ENCODE data around the genes TCTA, MON1A and LSMEM2.

GRCh38 chr3:49394145-49394942 is 17.4 kb downstream of the RHOA start:
- PRO-cap, 4 experiments: no peak in any of the 4 experiments
- RAMPAGE, long total RNA, 2 experiments: no peak in any of the 2 experiments

- PRO-cap, 4 experiments: no peak in any of the 4 experiments
- RAMPAGE, long total RNA, 2 experiments: start-site peak on the minus strand in 1 of 2 experiments, at chr3:49397601-49397623 at its widest, 5 reads per replicate
Observed at GRCh38 chr3:49397351-49398000, 14.3 kb downstream of the RHOA start.

GRCh38 chr3:49412142-49412884 is at the start of gene TCTA:
TSS of gene TCTA (plus strand) at chr3:49412423.
- PRO-cap, 4 experiments: peak in 4 of 4 experiments; most common plus-strand start chr3:49412399 (in 4); most common minus-strand start chr3:49412286 (in 2)
- RAMPAGE, long total RNA, 2 experiments: start-site peak on the plus strand in 2 of 2 experiments, at chr3:49412411-49412428 at its widest, 91 to 108 reads per replicate

GRCh38 chr3:49413157-49413801 is 1.1 kb downstream of the TCTA start:
- PRO-cap, 4 experiments: no peak in any of the 4 experiments
- RAMPAGE, long total RNA, 2 experiments: no peak in any of the 2 experiments

- PRO-cap, 4 experiments: peak in 1 of 4 experiments; most common plus-strand start chr3:49534399 (in 1)
- RAMPAGE, long total RNA, 2 experiments: no peak in any of the 2 experiments
Observed at GRCh38 chr3:49534210-49534698, 20.0 kb upstream of the BSN start.

DNA sequence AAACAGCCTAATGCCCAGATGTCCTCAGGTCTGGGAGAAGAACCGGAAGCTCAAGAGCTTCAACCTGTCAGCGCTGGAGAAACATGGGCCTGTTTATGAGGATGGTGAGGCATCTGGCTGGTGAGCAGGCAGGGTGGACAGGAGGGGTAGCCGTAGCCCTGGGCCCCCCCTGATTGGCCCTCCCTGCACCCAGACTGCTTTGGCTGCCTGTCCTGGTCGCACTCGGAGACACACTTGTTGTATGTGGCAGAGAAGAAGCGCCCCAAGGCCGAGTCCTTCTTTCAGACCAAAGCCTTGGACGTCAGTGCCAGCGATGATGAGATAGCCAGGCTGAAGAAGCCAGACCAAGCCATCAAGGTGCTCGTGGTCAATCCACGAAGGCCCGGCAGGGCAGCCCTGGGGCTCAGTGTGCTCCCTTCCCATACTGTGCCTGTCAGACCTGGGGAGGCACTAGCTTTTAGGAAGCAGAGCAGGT is 1.7 kb downstream of the APEH start:
- PRO-cap, 4 experiments: no peak in any of the 4 experiments
- RAMPAGE, long total RNA, 2 experiments: no peak in any of the 2 experiments

DNA sequence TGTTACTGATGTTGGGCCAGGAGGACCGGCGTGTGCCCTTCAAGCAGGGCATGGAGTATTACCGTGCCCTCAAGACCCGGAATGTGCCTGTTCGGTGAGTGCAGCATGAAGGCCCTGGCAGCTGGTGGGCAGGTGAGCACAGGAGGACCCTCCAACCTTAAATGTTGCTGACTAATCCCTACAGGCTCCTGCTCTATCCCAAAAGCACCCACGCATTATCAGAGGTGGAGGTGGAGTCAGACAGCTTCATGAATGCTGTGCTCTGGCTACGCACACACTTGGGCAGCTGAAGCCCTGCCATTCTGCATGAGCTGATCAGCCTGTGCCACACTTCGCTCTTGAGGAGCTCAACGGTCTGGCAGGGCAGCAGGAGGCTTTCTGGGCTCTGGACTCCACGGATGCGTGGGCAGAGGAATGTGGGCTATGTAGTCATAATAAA is 6.2 kb downstream of the MST1 start:
- PRO-cap, 4 experiments: peak in 3 of 4 experiments; most common plus-strand start position 157 of the sequence (in 1); most common minus-strand start position 163 of the sequence (in 3)
- RAMPAGE, long total RNA, 2 experiments: no peak in any of the 2 experiments

GRCh38 chr3:49686661-49687742 is 2.3 kb downstream of the MST1 start:
- PRO-cap, 4 experiments: peak in 1 of 4 experiments; most common plus-strand start chr3:49686999 (in 1)
- RAMPAGE, long total RNA, 2 experiments: no peak in any of the 2 experiments

DNA sequence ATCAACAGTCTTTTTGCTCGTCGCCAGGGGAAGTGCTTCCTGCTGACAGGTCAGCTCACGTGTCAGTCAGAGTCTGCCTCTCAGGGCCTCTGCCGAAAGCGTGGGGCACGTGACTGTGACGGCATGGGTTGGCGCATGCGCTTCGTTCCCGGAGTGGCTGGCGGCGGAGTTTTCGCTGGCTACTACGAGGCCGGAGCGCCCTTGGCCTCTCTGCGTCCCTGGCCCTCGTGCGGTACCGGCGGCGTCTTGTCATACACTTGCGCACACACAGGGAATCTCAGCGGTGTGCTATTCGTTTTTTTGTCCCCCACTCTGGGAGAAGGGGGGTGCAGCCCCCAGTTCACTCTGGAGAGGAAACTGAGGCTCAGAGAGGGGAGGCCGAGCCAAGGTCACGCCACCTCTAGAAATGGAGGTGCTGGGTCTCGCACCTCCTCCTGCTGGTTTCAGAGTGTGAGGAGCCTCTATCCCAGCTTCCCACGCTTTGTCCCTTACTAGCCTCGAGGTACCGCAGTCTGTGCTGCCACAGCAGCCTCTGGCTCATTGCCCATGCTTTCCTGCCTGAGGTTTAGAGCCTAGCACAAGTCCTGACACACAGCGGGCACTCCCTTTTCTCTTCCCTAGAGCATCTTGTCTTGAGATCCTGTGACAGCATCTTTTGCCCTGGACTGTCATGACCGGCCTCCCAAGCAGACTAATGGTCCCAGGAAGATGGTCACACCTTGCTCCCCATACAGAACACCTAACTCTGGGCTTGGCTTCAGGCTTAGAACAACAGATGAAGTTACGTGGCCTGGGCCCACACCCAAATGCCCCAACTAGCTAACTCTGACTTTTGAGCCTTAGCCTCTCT is 502 bp upstream of the IP6K1 start:
- PRO-cap, 4 experiments: peak in 4 of 4 experiments; most common plus-strand start position 166 of the sequence (in 2)
- RAMPAGE, long total RNA, 2 experiments: no peak in any of the 2 experiments

- PRO-cap, 4 experiments: no peak in any of the 4 experiments
- RAMPAGE, long total RNA, 2 experiments: no peak in any of the 2 experiments
Observed at GRCh38 chr3:49902576-49902958, 1.1 kb downstream of the MST1R start.

DNA sequence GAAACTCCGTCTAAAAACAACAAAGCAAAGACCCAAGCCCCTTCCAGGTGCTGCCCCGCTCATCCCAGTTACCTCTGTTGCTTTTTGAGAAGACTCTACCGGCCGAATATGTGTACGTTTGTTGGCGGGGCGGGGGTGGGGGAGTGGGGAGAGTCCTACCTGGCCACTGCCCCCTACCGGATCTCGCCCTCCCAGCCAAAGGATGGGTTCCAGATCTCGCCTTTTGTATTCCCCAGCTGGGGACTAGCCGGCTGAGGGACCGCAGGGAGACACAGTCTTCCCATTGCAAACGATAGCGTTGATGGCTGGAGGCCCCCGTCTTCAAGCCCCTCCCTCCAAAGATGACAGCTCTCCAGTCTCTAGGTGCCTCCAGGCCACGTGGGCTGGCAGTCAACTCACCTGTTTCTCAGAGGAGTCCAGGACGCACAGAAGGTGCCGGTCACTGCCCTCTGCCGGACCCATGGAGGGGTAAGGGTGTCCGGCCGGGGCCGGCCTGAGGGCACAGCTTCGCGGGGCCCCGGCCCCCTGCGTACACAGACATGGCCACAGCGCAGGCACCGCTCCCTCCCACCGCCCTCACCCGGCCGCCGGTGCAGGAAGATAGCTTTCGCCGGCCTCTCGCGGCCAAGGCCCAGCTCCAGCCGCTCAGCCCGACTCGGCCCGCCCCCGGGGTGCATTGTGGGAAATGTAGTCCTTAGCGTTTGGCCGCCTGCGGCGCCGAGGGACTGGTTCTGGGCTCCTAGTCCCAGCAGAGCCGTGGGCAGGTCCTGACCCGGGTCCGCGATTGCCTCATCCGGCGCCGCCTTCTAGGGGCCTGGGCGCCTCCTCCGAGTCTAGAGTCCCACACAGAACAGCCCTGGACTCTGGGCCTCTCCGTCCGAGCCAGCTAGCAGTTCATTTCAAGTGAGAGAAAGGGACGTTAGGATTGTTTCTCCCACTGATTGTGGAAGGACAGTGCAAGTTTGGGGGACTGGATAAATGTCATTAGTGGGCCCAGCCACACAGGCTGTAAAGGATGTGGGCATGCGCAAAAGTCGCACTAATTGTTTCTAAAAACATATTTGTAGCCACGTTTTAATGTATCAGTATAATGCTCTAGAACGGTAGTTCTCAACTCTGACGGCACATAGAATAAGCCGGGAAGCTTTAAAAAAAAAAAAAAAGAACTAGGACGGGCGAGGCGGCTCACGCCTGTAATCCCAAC is at the start of gene MON1A:
Gene MON1A, minus strand, starts transcription at position 602 of the 1,204 bp plus-strand sequence.
- PRO-cap, 4 experiments: peak in 4 of 4 experiments; most common plus-strand start position 792 of the sequence (in 4); most common minus-strand start position 602 of the sequence (in 4)
- RAMPAGE, long total RNA, 2 experiments: start-site peak on the minus strand in 2 of 2 experiments, centred at positions 566 to 574 of the sequence, 16 to 30 reads per replicate

DNA sequence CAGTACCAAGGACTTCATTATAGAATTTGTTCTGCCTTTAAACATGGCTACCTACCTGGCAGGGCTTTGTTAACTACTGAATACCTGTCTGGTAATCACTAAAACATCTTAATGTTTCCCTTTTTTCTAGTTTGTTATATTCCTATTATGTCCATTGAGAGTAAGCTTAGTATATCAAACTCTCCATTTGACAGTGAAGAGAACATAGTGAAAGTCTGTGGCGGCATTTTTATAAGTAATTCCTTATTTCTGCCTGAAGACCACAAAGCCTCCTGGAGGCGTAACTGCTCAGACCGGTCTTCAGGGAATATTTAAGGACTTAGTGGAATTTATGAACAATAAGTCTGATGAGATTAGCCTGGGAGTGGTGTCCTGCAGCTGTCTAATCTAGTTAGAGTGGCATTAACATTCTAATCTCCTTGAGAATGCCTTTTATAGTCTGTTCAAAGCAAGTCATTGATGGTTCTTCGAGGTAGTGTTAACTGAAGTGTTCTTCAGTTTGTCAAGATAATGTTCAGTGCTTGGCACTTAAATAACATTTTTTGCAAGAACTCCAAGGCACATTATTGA is 12.1 kb downstream of the RBM5 start:
- PRO-cap, 4 experiments: peak in 1 of 4 experiments; most common plus-strand start position 347 of the sequence (in 1)
- RAMPAGE, long total RNA, 2 experiments: no peak in any of the 2 experiments

- PRO-cap, 4 experiments: no peak in any of the 4 experiments
- RAMPAGE, long total RNA, 2 experiments: no peak in any of the 2 experiments
Observed at GRCh38 chr3:50124780-50125756, 30.1 kb upstream of the SEMA3F start.

- PRO-cap, 4 experiments: no peak in any of the 4 experiments
- RAMPAGE, long total RNA, 2 experiments: no peak in any of the 2 experiments
Observed at GRCh38 chr3:50173624-50174229, 17.7 kb upstream of the GNAT1 start.

- PRO-cap, 4 experiments: peak in 1 of 4 experiments; most common plus-strand start chr3:50221528 (in 1); most common minus-strand start chr3:50221380 (in 1)
- RAMPAGE, long total RNA, 2 experiments: no peak in any of the 2 experiments
Observed at GRCh38 chr3:50220978-50221674, 14.9 kb upstream of the GNAI2 start.

GRCh38 chr3:50257302-50258048 is 11.5 kb upstream of the SEMA3B start:
- PRO-cap, 4 experiments: no peak in any of the 4 experiments
- RAMPAGE, long total RNA, 2 experiments: no peak in any of the 2 experiments

GRCh38 chr3:50266436-50267122 is 2.4 kb upstream of the SEMA3B start:
- PRO-cap, 4 experiments: no peak in any of the 4 experiments
- RAMPAGE, long total RNA, 2 experiments: no peak in any of the 2 experiments

- PRO-cap, 4 experiments: no peak in any of the 4 experiments
- RAMPAGE, long total RNA, 2 experiments: no peak in any of the 2 experiments
Observed at GRCh38 chr3:50278619-50279290, at the start of gene LSMEM2. TSS of gene LSMEM2 (plus strand) at chr3:50279087.

GRCh38 chr3:50316474-50317454 is 5.8 kb downstream of the HYAL2 start:
- PRO-cap, 4 experiments: no peak in any of the 4 experiments
- RAMPAGE, long total RNA, 2 experiments: no peak in any of the 2 experiments

GRCh38 chr3:50340120-50340531 is 510 bp downstream of the RASSF1 start:
- PRO-cap, 4 experiments: peak in 2 of 4 experiments; most common plus-strand start chr3:50340363 (in 2)
- RAMPAGE, long total RNA, 2 experiments: no peak in any of the 2 experiments